Panc1 (cell line): ENCODE results near the gene CPLANE1.

- RRBS, 2 experiments: no CpG with 5 or more reads among the region's 2 CpGs
Measured at GRCh38 chr5:36324011-36324534, 22.4 kb upstream of the RANBP3L start.

- RRBS, 2 experiments: no CpG with 5 or more reads among the region's 3 CpGs
Measured at GRCh38 chr5:36575118-36575582, 31.3 kb upstream of the SLC1A3 start.

GRCh38 chr5:36606017-36606258 lies 468 bp upstream of the SLC1A3 start:
- RRBS, 2 experiments: no CpG with 5 or more reads among the region's 6 CpGs

DNA sequence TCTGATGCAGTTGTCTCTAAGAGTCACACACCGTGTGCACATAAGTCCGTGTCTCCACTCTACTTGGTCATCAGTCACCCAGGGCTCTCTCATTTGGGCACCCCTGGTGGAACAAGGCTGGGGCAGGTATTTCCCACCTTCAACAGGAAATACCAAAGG lies 12.5 kb downstream of the SLC1A3 start:
- RRBS, 2 experiments: no CpG with 5 or more reads among the region's 2 CpGs

DNA sequence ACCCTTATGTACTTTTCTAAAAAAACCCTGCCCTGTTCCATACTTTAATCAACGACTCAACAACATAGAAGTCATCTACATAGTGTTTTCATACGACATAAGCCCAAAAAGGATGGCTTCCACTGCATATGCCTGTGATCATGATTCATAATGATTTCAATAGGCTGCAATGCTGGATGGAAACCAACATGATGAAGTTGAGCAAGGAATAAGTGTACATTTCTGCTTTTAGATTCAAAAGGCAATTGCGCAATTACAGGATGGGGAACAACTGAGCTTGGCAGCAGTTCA lies 51.0 kb downstream of the SLC1A3 start:
- RRBS, 2 experiments: no CpG with 5 or more reads among the region's 3 CpGs

DNA sequence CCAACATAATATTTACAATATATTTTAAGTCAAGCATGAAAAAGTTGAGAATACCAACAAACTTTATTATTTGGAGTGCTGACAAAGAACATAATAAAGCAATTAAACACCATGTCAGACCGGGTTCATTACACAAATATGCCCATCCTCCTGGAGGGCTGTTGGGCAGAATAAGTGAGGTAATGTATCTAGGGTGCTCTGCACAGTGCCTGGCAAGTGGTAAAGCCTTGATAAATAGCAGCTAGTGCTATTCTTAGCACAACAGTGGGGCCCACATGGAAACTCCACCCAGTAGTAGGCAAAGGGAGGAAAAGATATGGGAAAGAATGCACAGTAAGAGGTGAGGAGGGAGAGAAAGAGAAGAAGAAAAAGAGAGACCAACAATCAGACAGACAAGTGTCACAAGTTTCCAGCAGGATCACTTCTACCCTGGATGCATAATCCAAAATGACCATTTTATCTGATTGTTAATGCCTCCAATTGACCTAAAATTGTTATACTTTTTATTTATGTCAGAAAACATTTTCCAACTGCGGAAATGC lies 97.8 kb downstream of the SLC1A3 start:
- RRBS, 2 experiments: no CpG with 5 or more reads among the region's 2 CpGs

DNA sequence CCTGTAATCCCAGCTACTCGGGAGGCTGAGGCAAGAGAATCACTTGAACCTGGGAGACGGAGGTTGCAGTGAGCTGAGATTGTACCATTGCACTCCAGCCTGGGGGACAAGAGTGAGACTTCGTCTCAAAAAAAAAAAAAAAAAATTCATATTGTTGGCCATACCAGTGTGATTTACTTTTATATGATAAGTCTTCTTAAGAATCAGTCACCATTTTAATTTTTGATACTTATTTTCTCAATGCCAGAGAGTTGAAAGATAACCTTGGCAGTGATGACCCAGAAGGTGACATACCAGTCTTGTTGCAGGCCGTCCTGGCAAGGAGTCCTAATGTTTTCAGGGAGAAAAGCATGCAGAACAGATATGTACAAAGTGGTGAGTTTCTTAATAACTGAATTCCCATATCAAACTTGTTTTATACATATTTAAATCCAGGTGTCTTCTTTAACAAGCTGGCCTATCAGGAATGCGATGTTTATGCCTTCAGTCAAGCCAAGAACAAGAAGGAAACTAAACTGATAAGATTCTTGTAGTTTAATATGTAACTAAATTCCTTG lies 81.4 kb downstream of the NIPBL start:
- RRBS, 2 experiments: no CpG with 5 or more reads among the region's 5 CpGs

- RRBS, 2 experiments: 1 to 6% methylated on average over 41 of the region's 103 CpGs
Measured at GRCh38 chr5:37248777-37249929, at the start of gene CPLANE1. Gene CPLANE1, minus strand, starts transcription at chr5:37249376.

DNA sequence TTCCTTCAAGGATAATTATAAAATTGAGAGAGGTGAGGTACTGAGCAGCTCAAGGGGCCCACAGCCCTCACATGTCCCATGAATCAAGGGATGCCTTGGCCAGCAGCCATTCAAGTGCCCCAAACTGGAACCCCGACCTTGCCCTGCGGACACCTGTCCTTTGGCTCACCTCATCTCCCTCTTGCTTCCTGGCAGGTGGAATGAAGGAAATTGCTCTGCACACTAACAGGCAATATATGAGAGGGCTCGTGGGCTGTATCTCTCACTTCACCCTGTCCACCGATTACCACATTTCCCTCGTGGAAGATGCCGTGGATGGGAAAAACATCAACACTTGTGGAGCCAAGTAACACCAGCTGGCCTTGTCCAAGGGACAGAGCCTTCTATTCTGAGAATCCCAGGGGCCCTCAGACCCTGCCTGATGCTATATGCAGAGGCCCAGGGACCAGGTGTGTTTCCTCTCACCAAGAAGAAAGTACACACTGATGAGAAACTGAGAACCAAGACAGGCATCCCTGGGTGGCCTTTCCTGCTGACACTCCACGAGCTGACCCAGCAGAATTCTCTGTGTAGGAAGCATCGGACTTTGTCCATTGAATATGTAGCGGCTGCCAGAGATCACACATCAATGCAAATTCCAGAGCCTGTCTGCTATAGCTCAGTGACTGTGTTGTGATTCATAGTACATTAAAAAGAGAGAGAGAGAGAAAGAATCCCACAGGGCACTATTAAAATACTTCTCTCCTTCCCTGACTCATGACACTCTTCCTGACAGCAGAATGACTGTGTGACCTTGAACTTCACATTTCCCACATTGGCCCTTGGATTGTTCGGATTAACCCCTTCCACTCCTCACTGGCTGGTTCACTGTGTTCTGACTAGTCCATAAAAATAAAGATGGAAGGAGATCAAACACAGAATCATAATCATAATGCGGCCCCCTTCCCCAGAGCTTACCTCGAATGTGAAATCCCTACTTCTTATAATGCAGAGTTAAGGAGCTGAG lies 92.5 kb downstream of the LIFR start:
- RRBS, 2 experiments: no CpG with 5 or more reads among the region's 12 CpGs

DNA sequence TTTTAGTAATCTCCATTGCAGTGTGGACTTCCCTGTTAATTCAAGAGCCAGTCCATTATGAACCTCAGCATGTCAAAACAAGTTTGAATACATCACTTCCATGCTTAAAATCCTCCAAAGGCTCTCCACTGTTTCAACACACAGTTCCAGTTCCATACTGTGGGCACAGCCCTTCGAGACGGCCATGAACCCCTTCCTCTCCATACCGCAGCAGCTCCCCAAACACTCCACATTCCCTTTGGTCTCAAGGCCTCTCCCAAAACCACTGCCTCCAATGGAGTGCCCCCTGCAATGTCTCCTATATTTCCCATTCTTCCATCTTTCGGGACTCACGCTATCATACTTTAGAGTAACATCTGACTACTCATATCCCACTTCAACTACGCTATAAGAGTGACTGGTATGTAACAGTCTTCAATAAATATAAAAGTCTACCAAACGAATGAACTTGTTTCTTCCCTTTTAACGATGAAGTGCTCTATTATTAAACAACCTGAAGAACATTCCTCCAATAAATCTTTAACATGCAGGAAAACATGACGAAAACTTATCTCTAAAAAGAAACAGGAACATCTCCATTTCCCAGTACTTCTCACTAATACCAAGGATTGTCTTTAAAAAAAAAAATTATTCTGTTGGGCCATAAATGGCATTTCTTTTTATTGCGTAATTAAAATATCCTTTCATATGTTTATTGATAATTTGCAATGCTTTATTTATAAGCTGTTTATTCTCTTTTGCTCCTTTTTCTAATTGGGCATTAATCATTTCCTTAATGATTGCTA lies 19.2 kb downstream of the LIFR start:
- RRBS, 2 experiments: no CpG with 5 or more reads among the region's 10 CpGs

DNA sequence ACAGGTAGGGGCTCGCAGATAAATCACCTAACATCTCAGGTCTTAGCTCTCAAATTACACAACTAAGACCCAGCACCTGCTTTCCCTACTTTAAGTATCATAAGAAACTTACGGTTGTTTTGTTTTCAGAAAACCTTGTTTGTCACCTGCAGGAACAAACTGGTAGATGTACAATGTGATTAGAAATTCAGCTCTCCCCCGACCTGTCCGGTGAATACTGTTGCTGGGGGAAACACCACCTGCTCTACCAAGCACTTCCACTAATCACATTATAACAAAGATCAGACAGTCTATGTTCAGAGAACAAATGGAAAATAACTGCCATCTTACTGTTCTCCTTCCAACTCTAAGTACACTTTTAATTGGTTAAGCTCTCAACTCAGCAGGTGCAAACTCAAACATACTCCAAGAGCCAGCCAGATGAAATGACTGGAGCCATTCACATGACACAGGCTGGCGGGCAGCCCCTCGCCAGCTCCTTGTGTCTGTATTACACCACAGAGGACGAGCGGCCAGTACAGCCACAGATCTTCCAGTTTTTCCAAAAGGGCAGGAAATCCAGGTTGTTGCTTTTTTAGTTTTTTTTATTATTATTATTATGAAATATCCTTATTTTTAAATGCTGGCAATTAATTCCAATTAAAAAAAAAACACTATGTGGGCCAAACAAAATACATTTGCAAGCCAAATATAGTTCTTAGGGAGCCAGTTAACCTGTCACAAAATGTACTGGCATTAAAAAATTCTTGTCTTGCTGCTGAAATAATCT lies 16.1 kb downstream of the LIFR start:
- RRBS, 2 experiments: no CpG with 5 or more reads among the region's 8 CpGs

DNA sequence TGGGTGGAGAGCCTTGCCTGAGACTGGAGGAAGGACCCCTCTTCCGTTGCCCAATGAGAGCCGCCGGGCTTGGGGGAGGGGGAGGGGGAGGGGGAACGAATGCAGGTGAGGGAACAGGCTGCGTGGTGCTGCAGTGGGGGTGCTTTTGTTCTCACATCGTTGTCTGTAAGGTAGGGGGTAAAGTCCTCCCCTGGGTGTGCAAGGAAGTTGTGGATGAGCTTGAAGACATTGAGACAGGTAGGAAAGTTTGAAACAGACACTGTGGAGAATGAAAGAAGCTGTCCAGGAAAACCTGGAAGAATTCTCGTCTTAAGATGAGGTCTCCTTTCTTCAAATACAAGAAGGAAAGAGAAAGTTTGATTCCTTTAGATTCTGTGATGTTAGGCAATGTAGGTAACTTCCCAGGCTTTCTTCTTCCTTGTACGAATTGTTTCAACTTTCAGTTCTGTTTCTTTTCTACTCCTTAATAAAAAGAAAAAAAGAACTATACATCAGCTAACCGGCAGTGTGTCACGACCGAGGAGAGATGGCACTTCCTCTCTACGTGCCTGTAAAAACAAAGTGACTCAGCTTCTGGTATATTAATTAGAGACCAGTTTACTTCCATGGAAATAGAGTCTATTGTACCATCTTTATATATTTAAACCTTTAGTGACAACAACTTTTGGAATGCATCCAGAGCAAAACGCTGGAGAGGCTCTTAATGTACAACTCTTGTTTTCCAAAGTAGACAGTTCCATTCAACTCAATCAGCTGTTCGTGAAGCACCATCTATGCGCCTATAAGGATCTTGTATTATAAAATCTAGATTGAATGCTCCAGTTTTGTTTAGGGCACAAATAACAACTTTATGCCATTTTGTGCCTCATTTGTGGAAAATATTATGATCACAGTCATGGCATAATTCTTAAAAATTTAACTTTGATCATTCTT lies 94.4 kb upstream of the LIFR start:
- RRBS, 2 experiments: no CpG with 5 or more reads among the region's 15 CpGs

DNA sequence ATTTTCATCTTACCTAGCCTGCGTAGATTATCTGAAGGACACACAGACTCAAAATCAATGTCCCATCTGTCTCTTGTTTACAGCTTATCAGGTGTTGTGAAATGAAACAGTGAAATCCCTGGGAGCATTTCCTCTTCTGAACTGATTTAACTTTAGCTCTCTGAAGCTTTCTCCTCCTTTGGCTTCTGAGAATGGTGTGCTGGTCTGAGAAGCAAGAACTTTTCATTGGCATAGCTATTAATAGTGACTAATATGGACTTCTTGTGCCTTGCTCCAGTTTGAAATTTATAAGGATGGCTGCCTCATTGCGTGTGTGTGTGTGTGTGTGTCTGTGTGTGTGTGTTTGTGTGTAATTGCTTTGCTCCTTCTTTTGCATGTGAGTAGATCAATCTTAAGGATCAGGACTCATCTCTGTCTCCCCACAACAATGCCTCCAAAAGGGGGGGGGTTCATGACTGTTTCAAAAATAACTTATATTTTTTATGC lies 126.7 kb upstream of the OSMR start:
- RRBS, 2 experiments: no CpG with 5 or more reads among the region's 2 CpGs

DNA sequence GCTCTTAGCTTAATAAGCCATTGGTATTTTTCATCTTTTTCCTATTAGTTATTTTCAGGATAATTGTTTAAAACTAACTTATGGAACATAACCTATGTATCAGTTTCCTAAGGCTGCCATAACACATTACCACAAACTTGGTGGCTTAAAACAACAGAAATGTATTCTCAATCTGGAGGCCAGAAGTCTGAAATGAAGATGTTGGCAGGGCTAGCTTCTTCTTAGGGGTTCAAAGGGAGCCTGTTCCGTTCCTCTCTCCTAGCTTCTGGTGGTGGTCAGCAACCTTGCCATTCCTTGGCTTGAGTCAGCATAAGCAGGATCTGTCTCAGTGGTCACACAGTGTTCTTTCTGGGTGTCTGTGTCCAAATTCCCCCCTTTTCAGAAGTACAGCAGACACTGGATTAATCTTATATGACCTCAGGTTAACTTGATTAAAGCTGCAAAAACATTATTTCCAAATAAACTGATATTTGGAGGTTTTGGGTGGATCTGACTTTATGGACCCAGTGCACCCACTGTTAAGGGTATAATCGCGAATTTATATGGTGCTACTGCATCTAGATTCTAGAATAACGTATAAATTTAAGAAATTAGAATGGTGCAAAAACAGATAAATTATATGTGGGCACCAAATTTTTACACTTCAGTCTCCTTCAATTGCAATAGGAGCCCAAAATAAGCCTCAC lies 2.1 kb upstream of the OSMR start:
- RRBS, 2 experiments: no CpG with 5 or more reads among the region's 4 CpGs

- RRBS, 2 experiments: no CpG with 5 or more reads among the region's 5 CpGs
Measured at GRCh38 chr5:38988262-38988930, 85.8 kb downstream of the RICTOR start.

DNA sequence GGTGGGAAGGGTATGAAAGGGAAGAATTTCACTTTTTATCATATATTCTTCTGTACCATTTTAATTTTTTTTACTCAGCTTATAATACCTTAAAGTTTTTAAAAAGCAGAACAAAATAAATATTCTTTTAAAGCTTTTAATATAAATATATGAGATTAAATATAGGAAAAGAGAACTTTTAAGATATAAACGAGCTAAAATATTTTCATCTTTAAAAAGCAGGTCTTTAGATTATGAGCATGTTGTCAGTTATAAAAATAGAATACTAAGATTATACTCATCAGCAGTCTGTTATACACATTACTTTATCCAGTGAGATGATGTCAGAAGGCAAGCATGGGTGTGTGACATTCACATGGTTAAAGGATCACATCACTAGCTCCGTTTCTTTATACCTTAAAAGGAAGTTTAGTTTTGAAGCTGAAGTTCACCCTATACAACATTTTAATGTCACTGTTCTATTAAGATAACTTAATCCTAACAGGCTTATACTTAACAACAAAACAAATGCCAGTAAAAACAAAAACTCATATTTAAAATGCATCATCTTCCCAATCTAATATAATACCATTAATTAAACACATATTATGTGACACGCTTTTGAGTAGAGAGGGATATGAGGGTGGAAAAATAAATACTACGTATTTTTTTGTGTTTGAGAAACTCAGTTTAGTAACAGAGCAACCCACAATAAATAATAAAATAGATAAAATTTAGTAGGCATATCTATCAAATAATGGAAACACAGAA lies 59.6 kb downstream of the RICTOR start:
- RRBS, 2 experiments: no CpG with 5 or more reads among the region's 4 CpGs

DNA sequence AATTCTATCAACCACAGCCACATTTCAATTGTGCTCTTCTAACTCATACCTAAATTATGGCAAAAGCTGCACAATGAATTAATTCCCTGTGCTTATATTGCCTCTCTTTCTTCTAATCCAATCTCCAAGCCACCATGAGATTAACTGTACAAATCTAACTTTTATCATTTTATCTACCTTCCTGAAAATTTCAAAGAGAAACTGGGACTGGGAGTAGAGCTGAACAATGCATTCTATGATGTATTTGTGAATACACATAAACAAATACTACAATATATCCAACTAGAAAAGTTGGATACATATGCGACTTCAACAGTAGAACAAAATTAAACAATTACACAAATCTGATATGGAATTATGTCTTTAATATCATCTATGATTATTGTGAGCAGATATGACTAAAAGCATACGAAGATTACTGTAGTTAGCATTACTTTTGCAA lies 42.7 kb downstream of the RICTOR start:
- RRBS, 2 experiments: no CpG with 5 or more reads among the region's 2 CpGs

DNA sequence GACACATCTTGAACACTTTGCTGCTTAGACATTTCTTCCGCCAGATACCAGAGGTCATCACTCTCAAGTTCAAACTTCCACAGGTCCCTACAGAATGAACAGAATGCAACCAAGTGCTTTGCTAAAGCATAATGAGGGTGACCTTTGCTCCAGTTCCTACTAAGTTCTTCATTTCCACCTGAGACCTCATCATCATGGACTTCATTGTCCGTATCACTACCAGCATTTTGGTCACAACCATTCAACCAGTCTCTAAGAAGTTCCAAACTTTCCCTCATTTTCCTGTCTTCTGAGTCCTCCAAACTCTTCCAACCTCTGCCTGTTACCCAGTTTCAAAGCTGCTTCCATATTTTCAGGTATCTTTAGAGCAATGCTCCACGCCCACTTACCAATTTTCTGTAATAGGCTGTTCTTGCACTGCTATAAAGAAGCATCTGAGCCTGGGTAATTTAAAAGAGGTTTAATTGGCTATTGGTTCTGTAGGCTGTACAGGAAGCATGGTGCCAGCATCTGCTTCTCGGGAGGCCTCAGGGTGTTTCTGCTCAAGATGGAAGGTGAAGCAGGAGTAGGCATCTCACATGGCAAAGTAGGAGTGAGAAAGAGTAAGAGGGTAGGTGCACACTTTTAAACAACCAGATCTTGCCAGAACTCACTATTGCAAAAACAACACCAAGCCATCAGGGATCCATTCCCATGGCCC lies 7.4 kb downstream of the RICTOR start:
- RRBS, 2 experiments: no CpG with 5 or more reads among the region's 4 CpGs

DNA sequence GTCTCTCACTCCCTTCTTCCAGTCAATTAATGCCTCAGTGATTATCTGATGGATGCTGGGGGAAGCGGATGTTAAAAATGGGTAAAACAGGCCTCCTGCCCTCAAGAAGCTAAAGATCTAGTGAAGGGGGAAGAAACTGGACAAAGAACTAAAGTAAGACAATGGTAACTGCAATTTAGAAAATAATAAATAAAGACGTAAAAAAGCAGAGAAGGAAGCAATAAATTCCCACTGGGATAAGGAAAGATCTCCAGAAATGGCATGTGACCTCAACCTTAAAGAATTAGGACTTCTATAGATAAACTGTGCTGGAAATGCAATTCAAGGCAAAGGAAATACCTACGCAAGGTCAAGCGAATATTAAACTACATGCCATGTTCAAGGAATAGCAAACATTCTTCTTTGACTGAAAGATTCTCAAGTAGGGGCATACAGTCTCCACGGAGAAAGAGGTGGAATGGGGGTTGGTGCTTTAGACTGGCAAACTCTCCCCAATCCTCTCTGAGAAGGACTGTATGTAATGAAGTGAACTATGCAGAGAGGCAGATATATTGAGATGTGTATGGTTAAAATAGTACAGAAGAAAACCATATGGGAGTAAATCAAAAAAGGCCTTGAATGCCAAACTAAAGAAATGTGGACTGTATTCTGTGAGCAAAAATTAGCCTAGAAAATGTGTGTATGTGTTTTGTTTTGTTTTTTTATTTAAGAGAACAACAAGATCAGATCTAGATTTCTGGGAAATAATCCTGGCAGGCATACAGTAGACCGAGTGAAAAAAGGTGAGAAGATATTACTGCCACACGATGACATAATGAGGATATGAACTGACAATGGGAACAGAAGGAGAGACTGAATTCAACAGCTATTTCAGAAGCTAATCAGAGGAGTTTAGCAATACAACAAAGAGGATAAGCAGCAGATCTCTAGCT lies 6.1 kb downstream of the RICTOR start:
- RRBS, 2 experiments: no CpG with 5 or more reads among the region's 7 CpGs

- RRBS, 2 experiments: no CpG with 5 or more reads among the region's 5 CpGs
Measured at GRCh38 chr5:39072606-39073097, 1.5 kb downstream of the RICTOR start.